GM19240 (cell line): ENCODE results near the genes CRYAA and H2BC12L.

- RRBS, result no CpG with 5 or more reads among the region's 5 CpGs
These were observed 33.5 kb downstream of the RSPH1 start for GRCh38 chr21:42462410-42463091.

DNA sequence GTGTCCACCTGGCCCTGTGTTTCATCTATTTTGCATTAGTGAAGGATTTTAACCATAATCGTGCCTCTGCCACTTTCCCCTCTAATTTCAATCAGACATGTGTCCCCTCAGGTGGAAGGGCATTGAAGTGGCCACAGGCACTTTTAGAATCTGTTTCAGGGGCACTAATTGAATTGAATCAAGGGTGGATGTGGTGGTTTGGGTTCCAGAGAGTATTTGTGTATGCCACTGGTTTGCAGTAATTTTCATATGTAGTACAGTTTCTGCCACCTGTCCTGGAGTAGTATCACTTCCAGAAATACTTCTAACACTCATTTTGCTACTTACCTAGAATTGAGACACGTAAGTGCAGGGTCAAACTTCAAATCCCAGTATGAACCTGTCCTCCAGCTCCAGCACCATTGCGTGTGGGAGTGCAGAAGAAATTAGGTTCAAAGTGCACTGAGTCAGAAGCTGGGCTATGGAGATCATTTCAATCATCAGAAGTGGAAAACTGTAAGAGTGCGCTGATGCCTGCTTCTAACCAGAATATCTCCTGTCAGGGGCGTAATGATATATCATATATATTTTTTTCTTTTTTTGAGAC is 26.8 kb downstream of the RSPH1 start:
- RRBS, result no CpG with 5 or more reads among the region's 5 CpGs

DNA sequence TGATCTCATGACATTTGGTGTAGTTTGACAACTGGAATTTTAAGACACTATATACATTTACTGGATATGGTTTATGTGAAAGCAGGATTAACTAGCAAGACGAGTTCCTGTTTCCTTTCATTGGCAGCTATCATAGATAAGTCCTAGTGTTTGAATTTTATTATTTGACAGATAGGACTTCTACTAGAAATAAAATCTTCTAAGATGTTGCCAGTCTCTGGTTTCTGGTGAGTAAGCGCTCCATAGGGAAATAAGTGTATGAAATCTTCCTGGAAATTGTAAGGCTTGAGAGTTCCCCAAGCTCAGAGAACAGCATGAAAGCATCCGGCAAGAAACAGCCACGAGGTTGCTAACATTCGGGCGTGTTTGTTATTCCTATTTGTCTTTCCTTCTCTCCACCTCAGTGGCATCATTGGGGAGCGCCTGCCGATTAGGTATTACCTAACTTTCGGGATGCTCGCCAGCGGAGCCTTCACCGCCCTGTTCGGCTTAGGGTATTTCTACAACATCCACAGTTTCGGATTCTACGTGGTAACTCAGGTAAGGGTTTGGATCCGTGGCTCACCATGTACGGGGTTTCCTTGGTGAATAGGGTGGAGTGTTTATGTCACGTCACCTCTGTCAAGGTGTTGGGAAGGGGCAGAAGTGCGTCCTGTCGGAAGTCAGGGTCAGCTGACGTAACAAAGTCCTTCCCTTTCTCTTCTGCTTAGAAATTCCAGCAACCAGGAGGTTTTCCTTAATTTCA is 25.6 kb downstream of the SLC37A1 start:
- RRBS, result no CpG with 5 or more reads among the region's 21 CpGs

GRCh38 chr21:42577112-42578419 is 63.9 kb downstream of the SLC37A1 start:
- RRBS, result no CpG with 5 or more reads among the region's 16 CpGs

DNA sequence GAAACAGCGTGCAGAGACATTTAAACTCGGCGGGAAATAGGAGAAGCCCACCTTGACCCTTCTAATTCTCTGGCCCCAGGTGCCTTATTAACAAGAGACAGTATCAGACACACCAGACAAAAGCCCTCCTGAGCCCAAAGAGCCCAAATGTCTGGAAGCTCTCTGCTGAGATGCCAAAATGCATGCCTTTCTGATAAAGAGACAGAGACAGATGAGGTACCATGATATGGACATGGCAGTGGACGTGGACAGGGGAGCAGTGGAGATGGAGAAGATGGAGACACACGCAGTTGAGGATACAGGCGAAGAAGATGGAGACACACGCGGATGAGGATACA is 36.2 kb downstream of the PDE9A start:
- RRBS, result no CpG with 5 or more reads among the region's 8 CpGs

DNA sequence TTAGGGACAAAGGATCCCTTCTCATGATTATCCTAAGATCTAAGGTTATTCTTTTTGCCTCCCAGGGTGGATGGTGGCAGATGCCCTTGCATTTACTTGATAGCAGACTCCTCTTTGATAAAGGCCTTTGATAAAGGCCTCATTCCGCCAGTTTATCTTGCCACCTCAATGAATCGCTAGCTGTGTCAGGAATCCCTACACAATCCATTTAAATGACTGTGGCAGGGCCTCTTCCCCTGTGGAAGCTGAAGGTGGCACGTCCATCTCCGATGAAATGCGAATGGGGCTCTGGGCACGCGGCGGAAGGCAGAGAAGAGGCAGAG is 836 bp upstream of the NDUFV3 start:
- RRBS, result no CpG with 5 or more reads among the region's 8 CpGs

DNA sequence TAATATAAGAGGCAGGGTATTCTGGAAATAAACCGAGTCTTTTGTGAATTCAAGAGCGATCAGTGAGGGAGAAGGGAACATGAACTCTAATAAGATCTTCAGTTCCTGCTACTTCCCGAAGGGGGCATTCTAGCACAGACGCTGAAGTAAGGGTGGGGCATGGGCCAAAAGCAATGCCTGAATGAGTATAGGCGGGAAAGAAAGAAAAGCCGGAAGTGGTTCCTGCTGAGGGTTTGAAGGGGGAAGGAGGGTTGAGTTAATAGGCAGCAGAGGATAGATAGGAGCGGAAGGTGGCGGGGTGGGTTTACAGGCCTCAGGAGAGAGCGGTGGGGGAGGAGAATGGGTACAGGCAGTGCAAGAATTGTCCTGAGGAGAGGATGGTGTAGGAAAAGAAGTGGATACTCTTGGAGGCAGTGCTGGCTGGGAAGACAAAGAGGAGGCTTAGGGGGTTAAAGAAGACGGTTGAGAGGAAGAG is 1.5 kb downstream of the ERVH48-1 start:
- RRBS, result no CpG with 5 or more reads among the region's 10 CpGs

DNA sequence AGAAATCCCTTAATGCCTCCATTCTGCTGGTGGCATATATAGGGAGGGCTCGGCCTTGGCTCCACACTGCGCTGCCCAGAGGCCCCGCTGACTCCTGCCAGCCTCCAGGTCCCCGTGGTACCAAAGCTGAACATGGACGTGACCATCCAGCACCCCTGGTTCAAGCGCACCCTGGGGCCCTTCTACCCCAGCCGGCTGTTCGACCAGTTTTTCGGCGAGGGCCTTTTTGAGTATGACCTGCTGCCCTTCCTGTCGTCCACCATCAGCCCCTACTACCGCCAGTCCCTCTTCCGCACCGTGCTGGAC is at the start of gene CRYAA:
Gene CRYAA (plus strand): TSS at position 41 of the 306 bp plus-strand sequence.
- RRBS, result no CpG with 5 or more reads among the region's 14 CpGs

DNA sequence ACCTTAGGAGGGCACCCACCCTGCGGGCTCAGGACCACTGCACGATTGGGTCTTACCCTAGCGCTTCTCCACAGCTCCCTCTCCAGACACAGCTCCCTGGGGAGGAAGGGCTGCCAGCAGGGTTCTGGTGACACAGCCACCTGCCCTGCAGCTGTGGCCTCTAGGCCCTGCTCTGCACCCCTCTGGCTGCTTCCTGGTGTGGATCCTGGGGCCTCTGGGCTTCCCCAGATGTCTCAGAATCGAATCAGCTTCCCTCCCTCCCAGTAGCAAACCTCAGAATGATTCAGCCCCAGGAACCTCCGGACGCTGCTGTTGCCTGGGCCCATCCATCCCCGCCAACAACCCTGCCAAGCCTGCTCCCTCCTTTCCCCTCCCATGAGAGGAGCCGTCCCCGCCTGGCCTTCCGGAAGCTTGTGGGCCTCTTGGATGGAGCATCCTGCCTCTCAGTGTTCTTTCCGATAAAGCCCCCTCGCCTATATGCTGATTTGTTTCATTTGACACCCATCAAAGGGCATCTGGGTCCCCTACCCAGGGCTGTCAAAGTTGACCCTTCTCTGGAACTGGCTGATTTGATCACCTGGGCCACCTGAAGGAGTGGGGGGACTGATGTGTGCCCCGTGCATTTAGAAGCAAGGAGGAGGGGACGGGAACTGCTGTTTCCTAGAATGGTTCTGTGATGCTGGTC is 25.2 kb downstream of the CRYAA start:
- RRBS, result 12% methylated on average over 6 of the region's 14 CpGs

DNA sequence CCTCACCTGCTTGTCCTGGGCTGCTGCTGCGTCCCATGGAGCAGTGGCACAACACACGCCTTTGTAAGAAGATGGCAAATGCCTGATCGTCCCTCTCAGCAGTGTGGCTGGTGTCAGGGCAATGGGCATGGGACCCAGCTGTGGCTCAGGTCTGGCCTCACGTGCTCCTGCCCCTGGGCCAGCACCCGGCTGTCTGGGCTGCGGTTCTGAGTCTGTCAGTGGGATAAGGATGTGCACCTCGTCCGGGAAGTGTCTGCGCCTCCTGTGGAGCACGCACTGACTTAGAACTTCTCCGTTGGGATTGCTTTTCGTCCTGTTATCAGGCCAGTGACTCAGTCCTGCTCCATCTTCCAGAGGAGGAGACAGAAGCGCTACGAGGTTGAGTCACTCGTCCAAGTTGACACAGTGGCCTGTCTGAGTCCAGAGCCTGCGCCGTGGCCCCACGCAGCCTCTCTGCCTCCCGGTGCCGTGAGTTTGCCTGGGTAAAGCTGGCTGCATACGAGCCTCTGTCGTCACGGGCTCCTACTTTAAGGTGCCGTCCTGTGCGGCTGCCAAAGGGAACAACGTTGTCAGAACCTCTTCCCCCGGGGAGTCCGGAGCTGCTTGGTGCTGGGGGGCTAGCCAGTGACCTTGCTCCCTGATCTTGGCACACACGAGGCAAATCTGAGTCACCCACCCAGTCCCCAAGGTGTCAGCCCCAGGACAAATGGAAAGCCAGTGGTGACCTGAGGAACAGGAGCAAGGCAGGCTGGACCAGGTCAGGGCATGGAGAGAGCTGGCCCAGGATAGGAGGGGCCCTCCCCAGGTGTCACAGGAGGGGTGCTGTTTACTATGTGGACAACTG is 41.2 kb downstream of the CRYAA start:
- RRBS, result 82% methylated on average over 2 of the region's 29 CpGs

DNA sequence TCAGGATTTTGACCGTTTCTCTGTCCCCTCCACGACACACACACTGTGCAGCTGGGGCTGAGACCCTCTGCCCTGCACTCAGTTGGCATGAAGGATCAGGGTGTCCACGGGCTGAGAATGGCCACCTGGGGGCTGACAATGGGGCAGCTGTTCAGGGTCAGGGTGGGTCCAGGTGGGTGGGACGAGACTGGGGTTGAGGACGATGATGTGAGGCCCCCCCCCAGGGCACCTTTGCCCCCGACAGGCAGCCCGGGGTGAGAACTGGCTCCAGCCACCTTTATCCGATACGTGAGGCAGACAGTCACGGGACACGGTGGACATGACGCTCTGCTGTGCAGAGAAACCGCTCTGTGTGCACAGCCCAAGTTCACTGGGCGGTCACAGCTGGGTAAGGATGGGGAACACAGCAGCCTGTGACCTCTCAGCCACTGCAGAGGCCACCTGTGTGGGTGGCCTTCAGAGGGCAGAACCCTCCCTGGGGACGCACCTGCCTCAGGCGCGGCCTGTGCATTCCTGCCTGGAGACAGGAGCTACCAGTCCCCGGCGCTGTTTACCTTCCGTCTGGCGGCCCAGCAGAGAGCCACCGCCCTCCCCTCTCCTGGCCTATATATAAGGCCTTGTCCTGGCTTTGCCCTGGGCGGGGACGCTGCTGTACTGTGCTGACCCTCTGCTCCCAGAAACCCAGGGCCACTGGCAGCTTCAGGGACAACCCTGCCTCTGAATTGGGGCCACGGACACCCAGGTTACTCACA is 84.0 kb downstream of the SIK1 start:
- RRBS, result no CpG with 5 or more reads among the region's 25 CpGs

- RRBS, result no CpG with 5 or more reads among the region's 35 CpGs
These were observed 82.7 kb downstream of the SIK1 start for GRCh38 chr21:43344018-43344884.

GRCh38 chr21:43564912-43565345 is at the start of gene H2BC12L:
TSS of gene H2BC12L (plus strand) at chr21:43565182.
- RRBS, result no CpG with 5 or more reads among the region's 18 CpGs

GRCh38 chr21:43644571-43645064 is 14.7 kb downstream of the HSF2BP start:
- RRBS, result no CpG with 5 or more reads among the region's 6 CpGs

GRCh38 chr21:43689850-43690454 is 29.0 kb upstream of the PDXK start:
- RRBS, result no CpG with 5 or more reads among the region's 25 CpGs

- RRBS, result 99% methylated on average over 8 of the region's 41 CpGs
These were observed 14.1 kb downstream of the RRP1 start for GRCh38 chr21:43803225-43804225.

DNA sequence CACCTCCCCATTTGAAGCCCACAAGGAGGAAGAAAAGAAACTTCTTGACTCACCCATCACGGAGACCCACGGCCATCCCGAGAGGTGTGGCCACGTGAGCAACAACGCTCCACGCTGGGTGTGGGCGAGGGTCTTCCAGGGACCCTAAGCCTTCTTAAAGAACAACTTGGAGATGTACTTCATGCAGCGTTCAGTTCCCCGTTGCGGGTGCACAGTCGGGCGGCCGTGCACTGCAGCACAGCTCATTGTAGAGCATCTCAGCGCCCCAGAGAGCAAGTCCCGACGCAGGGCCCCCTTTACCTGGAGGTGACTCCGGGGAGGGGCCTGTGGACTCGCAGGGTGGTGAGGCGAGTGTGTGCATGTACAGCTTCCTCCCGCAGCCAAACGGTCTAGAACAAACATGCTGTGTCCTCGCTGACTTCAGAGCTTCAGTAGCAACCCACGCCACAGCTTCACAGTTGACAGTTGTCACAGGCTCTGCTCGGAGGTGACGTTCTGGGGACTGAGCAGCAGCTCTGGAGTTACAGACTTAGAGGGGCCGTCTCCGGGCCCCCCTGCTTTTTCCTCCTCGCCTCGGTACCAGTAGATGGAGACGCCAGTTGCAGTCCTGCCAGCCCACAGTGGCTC is 19.5 kb downstream of the RRP1 start:
- RRBS, result no CpG with 5 or more reads among the region's 30 CpGs

GRCh38 chr21:43854958-43855742 is 9.9 kb upstream of the AGPAT3 start:
- RRBS, result 8% methylated on average over 3 of the region's 18 CpGs

- RRBS, result no CpG with 5 or more reads among the region's 13 CpGs
These were observed 44.9 kb downstream of the AGPAT3 start for GRCh38 chr21:43909851-43910349.

DNA sequence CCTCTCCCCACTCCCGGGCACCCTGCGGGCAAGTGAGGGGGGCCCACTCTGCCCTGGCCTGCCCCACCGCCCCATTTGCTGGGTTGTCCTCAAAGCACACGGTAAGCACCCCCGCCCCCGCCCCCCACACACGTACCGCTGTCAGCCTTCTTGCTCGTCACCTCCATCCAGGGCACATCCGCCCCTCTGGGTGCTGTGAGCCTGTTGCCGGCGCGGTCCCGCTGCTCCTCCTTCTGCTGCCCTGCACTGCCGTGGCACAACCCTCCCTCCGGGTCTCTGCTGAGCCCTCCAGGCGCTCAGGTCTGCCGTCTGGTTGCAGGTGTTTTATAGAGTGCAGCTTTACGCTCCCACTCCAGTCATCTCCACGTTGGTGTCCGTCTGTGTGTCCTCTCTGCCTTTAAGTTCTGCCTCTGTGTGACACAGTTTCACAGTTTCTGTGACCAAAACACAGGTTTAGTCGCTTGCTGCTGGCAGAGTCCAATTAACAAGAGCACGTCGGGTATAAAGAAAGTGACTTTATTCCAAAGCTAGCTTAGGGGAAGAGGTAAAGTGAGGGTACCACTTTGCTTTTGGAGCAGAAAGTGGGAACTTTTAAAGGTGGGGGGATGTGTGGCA is 52.1 kb downstream of the AGPAT3 start:
- RRBS, result 2% methylated on average over 6 of the region's 24 CpGs